Hair follicular keratinocyte (primary cell): ENCODE data around the gene LRRC17.

- RAMPAGE, long total RNA = no peak
These were observed 13.5 kb upstream of the COL26A1 start for GRCh38 chr7:101349104-101349690.

DNA sequence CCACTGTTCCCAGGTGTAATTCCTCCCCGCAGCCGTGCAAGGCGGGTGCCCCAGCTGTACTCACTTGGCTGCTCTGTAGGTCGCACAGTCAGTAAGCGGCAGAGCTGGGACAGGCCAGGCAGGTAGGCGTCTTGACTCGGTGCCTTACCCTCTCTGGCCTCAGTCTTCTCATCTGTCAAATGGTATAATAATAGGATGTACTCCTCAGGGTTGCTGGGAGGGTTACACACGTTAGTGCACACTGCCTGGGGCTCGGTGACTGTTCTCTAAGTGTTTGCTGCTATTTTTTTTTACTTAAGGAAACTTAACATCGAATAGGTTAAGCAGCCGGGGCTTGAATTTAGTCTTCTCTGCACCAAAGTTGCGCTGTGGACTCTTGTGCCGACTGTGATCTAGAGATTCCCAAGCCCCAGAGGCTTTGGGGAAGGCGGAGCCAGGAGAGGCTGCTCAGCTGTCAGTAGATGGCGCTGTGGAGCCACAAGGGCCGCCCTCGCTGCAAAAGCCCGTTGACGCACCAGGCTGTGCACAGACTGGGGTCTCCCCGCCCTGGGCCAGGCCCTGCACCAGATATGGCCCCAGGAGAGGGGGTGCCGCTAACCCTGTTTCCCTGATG lies 26.9 kb downstream of the MYL10 start:
- RAMPAGE, long total RNA = no peak

GRCh38 chr7:101624552-101625047 lies 4.5 kb downstream of the MYL10 start:
- RAMPAGE, long total RNA = no peak

DNA sequence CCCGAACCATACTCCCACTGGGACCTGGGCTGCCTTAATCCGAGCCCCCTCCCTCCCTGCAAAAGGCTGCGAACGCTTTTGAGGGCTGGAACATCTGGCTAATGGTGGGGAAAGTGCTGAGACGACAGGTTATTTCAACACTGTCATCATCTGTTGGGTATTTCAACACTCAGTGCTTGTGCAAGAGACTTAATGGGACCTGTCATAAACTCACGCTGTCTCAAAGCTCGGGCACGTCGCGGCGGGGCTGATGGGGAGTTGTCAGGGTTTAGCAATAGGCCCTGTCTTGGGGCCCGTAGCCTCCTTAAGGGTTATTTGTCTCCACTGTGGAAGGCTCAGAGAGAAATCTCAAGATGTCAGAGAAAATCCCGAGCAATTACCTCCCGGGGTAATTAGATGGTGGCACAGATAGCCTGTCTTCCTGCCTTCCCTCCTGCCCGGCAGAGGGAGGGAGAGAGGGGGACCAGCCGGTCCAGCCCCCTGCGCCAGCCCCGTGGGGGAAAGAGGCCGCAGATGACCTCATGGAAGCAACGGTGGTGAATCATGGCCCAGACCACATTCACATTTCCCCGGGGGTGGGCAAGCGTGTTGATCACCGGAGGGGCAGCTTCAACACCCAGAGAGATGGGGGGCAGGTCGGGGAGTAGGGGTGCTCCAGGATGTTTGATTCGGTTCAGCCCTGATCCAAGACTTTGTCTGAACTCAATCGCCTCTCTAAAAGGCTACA lies 88.7 kb upstream of the MYL10 start:
- RAMPAGE, long total RNA = no peak

DNA sequence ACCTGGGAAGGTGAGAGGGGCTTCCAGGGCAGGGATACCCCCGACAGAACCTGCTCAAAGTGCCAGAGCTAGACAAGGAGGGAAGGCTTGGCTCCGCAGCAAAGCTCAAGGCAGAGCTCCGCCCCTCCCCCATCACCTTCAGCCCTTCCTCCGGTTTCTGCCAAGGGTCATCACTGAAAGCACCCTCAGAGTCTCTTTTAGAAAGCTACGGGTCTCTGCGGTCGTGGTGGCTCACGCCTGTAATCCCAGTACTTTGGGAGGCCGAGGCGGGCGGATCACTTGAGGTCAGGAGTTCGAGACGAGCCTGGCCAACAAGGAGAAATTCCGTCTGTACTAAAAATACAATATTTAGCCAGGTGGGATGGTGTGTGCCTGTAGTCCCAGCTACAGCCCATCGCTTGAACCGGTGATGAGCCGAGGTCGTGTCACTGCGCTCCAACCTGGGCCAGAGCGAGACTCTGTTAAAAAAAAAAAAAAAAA lies 73.3 kb upstream of the CUX1 start:
- RAMPAGE, long total RNA = no peak

GRCh38 chr7:101884878-101885569 lies 67.6 kb downstream of the CUX1 start:
- RAMPAGE, long total RNA = no peak

GRCh38 chr7:101890754-101891203 lies 73.4 kb downstream of the CUX1 start:
- RAMPAGE, long total RNA = no peak

DNA sequence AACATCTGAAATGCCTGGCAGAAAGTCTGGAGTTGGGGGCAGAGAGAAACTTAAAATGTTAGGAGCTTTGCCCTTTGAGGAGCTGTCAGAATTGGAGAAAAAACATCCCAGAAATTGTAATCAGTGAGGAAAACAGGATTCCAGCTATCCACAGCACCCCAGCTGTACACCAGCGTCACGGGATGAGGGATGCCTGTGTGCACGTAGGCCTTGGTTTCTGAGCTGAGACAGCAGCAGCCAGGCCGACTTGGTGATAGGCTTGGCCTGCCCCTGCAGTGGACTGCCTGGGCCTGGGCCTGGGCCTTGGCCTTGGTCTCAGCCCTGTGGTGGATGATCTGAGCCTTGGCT lies 93.4 kb downstream of the CUX1 start:
- RAMPAGE, long total RNA = no peak

DNA sequence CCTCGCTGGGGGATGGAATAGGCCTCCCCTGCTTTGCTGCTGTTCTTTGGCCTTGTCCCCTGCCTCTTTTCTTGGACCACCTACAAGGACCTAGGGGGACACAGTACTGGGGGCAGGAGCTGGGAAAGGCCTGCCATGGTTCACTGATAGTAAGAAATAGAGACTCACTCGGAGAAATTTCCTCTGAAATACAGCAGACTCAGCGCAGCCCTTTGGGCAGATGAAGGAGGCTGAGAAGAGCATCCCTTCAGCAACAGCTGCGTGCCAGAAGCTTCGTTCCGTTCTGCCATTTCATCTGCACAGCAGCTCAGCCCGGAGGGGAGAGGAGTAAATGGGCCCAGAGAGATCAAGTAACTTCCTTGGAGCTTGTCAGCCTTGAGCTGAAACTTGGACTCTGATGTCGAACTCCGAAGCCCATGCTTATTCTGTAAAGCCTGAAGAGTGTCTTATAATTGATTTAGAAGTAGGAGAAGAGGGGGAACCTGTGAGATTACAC lies 231.7 kb downstream of the CUX1 start:
- RAMPAGE, long total RNA = no peak

GRCh38 chr7:102125107-102125863 lies 161.4 kb upstream of the SH2B2 start:
- RAMPAGE, long total RNA = no peak

- RAMPAGE, long total RNA = no peak
These were observed 133.2 kb upstream of the SH2B2 start for GRCh38 chr7:102153211-102154122.

DNA sequence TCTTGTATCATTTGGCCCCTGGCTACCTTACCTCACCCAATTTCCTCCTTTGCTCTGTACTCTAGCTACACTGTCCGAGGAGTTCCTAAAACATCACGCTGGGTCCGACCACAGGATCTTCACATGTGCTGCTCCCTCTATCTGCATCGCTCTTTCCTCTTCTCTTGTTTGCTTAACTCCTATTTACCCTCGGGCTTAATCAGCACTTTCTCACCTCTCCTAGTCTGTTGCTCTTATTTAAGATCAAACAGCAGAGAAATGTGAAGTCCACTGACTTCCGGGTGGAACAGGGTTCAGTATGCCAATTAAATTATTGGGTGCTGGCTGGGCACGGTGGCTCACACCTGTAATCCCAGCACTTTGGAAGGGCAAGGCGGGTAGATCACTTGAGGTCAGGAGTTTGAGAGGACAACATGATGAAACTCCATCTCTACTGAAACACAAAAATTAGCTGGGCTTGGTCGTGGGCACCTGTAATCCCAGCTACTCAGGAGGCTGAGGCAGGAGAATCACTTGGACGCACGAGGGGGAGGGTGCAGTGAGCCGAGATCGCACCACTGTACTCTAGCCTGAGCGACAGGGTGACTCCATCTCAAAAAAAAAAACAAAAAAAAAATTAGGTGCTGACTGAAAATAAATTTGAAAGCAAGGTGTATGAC lies 12.3 kb upstream of the PRKRIP1 start:
- RAMPAGE, long total RNA = no peak

GRCh38 chr7:102512432-102512821 lies 5.2 kb downstream of the RASA4B start:
- RAMPAGE, long total RNA = no peak

GRCh38 chr7:102744535-102744876 lies 4.3 kb upstream of the FAM185A start:
- RAMPAGE, long total RNA = no peak

- RAMPAGE, long total RNA = no peak
These were observed at the start of gene LRRC17 for GRCh38 chr7:102912599-102913456. Gene LRRC17, plus strand, starts transcription at chr7:102913000.

GRCh38 chr7:103089139-103089987 lies 14.4 kb downstream of the ARMC10 start:
- RAMPAGE, long total RNA = no peak

GRCh38 chr7:103280185-103281195 lies 16.7 kb upstream of the PMPCB start:
- RAMPAGE, long total RNA = no peak

DNA sequence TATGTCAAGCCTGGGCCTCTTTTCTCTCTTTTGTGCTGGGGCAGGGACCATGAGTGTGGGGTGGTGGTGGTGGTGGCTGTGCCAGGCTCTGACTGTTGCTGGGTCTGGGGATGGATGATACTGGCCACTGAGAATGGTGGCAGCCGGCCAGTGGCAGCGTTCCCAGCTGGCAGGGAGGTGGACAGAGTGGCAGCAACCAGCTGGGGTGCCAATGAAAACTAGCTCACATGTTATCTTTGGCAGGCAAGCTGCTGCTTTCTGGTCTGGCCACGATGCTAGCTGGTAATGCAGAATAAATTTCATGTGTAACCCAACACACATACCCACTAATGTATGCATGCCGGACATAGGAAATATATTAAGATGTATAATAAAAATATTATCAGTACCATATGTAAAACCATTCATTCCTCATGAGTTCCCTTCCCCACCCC lies 95.0 kb upstream of the SLC26A5 start:
- RAMPAGE, long total RNA = no peak

GRCh38 chr7:103919144-103919697 lies 70.2 kb downstream of the RELN start:
- RAMPAGE, long total RNA = no peak

DNA sequence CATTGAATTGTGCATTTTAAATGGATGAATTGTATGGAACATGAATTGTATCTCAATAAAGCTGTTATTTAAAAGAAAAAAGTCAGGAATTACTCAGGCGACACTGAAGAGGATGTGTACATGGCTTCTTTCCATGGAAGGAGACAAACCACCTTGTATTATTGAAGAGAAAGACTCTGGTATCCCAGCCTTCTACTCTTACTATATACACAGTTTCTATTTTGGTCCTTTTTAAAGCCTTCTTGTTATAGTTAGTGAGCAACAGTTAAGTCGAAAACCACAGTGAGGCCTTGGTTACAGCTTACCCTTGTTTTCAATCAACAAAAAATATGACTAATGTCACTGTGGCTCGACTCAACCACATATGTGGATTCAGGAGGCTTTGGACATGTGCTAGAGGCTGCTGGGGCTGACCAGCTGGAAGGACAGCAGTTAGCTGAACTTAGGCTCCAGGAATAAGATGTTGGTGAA lies 57.0 kb upstream of the KMT2E start:
- RAMPAGE, long total RNA = no peak